Neural progenitor cell (in vitro differentiated cells): ENCODE data around the genes C19orf53 and MISP3.

DNA sequence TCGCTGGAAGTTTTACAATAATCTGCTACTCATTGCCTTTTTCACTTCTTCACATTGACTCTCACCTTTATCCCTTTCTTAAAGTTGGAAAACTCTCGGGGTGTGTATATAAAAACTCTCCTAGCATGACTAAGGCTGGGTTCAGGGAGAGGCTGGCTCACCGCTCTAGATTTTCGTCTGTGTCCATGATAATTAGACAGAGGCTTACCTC lies 39.3 kb downstream of the NFIX start:
- RAMPAGE, long total RNA, result no peak

- RAMPAGE, long total RNA, result start-site peak on the plus strand at chr19:13774458-13774473, 254 and 1,648 reads in 2 replicates
These were observed at the start of gene C19orf53 for GRCh38 chr19:13773778-13774944. Gene C19orf53 (plus strand): TSS chr19:13774456.

DNA sequence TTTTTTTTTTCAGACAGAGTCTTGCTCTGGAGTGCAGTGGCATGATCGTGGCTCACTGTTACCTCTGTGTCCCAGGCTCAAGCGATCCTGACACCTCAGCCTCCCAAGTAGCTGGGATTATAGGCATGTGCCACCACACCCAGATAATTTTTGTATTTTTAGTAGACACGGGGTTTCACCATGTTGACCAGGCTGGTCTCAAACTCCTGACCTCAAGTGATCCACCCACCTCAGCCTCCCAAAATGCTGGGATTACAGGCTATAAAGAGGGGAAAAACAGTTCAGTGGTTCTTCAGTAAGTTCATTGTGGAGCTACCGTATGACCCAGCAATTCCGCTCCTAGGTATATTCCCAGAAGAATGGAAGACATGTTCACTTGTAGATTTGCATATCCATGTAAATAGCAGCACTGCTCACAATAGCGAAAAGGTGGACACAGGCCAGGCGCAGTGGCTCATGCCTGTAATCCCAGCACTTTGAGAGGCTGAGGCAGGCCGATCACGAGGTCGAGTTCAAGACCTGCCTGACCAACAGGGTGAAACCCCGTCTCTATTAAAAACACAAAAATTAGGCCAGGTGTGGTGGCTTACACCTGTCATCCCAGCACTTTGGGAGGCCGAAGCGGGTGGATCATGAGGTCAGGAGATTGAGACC lies 5.5 kb downstream of the C19orf53 start:
- RAMPAGE, long total RNA, result no peak

DNA sequence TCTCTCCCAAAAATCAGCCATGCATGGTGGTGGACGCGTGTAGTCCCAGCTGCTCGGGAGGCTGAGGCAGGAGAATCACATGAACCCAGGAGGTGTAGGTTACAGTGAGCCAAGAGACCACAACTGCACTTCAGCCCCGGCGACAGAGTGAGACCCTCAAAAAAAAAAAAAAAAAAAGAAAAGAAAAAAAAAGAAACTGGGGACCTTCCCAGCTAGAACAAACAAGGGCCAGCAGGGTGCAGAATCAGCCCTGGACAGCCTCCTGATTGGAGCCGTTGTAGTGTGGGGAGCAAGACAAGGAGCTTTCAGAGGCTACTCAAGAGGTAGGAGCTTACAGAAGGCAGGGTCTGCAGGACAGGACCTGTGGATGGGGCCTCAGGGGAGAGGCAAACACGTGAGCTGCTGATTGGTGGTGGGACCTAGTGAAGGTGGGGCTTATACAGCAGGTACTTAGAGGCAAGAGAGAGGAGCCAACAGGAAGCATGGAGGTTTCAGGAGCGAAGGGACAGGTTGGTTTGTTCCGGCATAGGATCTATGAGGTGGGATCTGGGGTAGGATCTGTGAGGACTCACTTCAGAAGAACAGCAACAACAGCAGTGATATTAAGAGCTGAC lies 32.3 kb downstream of the ZSWIM4 start:
- RAMPAGE, long total RNA, result no peak

- RAMPAGE, long total RNA, result no peak
These were observed 37.2 kb upstream of the NANOS3 start for GRCh38 chr19:13839447-13840326.

DNA sequence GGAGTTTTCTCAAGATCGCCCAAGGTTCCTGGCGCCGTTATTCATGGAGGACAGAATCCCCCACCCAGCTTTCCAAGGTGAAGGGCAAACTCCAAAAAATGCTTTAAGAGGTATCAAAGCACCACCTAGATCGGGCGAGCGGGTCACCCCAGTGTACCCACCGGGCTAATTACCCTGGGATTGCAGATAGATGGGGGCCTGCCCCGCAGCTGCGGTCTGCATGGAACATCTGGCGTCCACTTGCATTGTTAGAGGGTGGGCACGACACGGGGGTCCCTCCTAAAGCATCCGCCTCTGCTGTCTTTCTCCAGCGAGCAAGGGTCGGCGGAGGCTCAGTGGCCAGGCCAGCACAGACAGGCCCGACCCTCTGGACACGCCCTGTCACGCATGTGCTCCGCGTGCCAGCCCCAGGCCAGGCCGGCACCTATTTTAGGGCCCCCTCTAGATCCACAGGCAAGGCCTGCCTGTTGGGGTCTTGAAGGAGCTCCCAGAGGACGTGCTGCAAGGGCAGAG lies 35.9 kb upstream of the NANOS3 start:
- RAMPAGE, long total RNA, result no peak

GRCh38 chr19:13842433-13843255 lies 34.3 kb upstream of the NANOS3 start:
- RAMPAGE, long total RNA, result no peak

DNA sequence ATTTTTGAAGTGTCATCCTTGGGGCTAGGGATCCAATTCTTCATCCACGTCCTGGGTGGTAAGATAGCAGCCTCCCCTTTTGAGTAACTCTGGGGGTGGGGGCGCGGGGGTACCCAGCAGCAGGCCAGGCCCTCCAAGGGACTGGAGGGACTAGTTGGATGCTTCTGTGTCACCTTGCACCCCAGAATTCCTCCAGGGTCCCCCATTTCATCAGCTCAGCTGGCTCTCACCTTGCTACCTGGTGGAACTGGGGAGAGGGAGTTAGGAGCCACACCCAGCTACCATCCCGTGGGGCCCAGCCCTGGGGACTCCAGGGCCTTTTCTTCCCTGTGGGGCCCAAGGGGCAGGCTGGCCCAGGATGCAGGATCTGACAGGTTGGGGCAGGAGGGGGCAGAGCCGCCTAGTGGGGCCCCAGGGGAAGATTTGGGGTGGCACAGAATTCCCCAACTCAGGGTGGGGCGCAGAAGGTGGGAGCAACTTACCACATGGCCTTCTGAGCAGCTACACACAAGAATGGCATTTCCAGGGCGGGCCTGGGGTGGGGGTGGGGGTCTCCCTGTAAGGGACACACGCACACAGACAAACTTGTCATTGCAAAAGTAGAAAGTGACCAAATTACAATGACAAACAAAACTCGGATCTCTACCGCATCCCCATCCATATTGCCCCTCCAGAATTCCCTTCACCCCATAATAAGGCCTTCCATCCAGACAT lies 32.7 kb upstream of the NANOS3 start:
- RAMPAGE, long total RNA, result no peak

DNA sequence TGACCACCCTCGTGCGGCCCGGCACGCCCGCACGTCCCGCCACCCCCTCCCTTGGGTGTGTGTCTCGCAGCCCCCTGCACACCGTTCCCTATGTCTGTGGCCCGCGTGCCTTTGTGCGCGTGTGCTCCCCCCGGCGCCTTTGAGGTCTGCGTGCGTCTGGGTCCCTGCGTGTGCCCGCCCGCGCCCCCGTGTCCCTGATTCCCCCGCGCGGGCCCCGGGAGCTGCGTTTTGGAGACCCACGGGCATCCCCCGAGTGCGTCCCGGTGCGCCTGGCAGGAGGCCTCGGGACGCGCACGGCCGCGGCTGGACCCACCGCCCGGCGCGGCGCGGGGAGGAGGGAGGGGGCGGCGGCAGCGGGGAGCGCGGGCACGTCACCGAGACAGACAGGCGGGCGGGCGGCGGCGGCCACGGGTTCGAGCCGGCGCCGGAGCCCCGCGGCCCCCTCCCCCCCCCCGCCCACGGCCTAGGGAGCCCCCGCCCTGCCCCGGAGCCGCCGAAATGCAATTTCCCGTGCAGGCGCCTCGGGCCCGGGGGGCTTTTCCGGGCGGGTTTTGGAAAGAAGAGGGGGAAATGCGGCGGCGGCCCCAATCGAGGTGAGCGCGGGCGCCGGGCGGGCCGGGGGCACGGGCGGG lies 12.0 kb upstream of the NANOS3 start:
- RAMPAGE, long total RNA, result no peak

GRCh38 chr19:13872373-13873619 lies 4.1 kb upstream of the NANOS3 start:
- RAMPAGE, long total RNA, result no peak

- RAMPAGE, long total RNA, result no peak
These were observed 26.2 kb downstream of the DCAF15 start for GRCh38 chr19:13978167-13979275.

DNA sequence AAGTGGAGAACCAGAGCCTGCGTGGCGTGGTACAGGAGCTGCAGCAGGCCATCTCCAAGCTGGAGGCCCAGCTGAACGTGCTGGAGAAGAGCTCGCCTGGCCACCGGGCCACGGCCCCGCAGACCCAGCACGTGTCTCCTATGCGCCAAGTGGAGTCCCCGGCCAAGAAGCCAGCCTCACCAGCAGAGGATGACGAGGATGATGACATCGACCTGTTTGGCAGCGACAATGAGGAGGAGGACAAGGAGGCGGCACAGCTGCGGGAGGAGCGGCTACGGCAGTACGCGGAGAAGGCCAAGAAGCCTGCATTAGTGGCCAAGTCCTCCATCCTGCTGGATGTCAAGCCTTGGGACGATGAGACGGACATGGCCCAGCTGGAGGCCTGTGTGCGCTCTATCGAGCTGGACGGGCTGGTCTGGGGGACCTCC lies 1.9 kb upstream of the MISP3 start:
- RAMPAGE, long total RNA, result no peak

GRCh38 chr19:14071716-14072867 lies at the start of gene MISP3:
Gene MISP3 (plus strand): TSS chr19:14072786.
- RAMPAGE, long total RNA, result no peak

DNA sequence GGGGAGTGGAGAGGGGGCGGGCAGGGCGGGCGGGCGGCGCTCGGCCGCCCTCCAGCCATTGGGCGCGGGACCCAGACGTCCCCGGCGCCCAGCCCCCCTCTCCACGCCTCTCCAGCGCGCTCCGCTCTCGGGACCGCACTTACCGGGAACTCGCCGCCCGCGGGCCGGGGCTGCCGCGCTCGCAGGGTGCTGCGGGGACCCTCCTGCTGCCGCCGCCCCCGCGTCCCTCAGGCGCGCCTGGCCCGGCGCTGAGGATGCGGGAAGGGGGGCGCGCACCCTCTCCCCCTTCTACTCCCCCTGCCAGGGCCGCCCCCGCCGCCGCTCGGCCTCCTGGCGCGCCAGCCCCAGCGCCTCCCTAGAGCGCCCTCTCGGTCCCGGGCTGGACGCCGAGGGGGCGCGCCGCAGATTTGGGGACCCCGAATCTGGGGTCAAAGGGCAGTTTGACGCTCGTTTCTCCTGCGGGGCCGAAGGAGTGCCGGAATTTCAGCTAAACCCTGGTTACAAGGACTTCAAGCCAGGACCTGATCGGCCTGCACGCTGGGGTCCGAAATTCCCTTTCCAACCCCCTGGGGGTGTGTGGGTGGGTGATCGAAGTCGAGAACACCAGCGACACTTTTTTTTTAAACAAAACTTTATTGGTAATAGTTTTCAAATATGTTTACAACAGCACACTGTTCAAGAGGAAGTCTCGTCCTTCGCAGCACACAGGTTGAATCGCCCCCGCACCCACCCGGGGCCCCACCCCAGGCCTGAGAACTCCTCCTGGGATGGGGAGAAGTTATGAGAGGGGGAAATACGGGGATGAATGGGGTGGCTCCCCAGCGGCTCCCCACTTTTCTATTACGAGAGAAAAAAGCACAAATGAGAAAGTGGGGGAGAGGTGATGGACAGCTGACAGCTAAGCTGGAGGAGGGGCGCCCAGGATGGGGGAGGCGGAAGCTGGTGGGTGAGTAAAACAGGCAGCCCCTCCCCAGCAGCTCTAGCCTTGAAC lies 5.8 kb upstream of the C19orf67 start:
- RAMPAGE, long total RNA, result no peak

- RAMPAGE, long total RNA, result no peak
These were observed 6.7 kb upstream of the C19orf67 start for GRCh38 chr19:14092066-14092872.

DNA sequence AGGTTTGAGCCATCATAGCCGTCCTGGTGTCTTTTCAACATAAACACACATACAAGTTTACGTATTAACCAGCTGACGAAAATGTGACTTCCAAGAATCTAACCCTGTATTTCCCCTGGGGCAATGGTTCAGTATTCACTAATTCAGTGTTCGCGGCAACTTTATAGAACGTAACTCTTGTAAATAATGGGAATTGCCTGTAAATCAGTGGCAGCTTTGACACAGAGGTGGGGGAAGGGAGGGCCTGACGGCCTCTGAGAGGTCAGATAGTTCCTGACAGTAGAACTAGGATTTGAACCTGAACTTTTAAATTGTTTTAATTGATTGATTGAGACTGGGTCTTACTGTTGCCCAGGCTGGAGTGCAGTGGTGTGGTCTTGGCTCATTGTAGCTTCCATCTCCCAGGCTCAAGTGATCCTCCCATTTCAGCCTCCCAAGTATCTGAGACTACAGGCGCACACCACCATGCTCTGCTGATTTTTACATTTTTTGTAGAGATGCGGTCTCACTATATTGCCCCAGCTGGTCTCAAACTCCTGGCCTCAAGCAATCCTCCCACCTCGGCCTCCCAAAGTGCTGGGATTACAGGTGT lies 7.8 kb upstream of the PRKACA start:
- RAMPAGE, long total RNA, result no peak

- RAMPAGE, long total RNA, result no peak
These were observed 185 bp downstream of the ASF1B start for GRCh38 chr19:14136291-14136516.

DNA sequence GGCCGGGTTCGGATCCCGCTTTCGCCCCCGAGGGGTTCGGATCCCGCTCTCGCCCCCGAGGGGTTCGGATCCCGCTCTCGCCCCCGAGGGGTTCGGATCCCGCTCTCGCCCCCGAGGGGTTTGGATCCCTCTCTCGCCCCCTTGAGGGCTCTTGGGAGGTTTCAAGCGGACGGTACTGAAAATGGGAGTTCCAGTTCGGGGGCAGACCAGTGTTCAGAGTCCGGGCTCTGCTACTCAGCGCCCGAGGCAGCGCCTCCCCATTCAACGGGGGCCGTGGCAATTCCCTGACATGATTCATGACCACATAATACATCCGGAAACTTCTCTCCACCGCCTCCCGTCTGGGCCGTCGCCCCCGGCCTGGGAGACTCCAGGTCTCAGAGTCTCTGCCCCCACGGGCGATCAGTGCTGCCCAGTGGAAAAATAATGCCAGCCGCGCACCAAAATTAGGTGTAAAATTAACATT lies 995 bp upstream of the ASF1B start:
- RAMPAGE, long total RNA, result no peak

GRCh38 chr19:14138408-14138996 lies 2.1 kb upstream of the ASF1B start:
- RAMPAGE, long total RNA, result no peak

DNA sequence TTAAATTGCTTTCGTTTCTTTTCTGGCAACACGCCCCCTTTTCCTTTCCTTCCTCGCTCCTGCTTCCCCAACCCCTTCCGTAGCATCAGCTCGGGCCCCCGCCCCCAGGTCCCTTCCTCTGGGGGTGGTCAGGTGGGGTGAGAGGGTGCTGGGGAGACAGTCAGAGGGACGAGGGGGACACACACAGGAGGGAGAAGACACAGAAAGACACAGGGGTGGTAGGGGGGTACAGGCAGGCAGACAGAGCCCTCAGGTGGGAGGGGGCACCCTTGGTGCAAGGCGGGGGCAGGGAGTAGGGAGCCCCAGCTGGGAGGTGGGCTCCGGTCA lies 30.7 kb upstream of the ASF1B start:
- RAMPAGE, long total RNA, result no peak